ENCODE measurements around a stretch of chr10.

GRCh38 chr10:123889875-123890559, 1.6 kb downstream of the CPXM2 start:
- PRO-cap, 4 experiments, result peak in 1 of 4 experiments; most common plus-strand start chr10:123890396 (in 1); most common minus-strand start chr10:123890231 (in 1)
- RAMPAGE, long total RNA, 4 experiments, result no peak in any of the 4 experiments

GRCh38 chr10:124040287-124040854, 53.0 kb downstream of the CHST15 start:
- PRO-cap, 4 experiments, result peak in 1 of 4 experiments; most common plus-strand start chr10:124040637 (in 1); most common minus-strand start chr10:124040524 (in 1)
- RAMPAGE, long total RNA, 4 experiments, result no peak in any of the 4 experiments

- PRO-cap, 4 experiments, result no peak in any of the 4 experiments
- RAMPAGE, long total RNA, 4 experiments, result no peak in any of the 4 experiments
These were observed 27.1 kb downstream of the CHST15 start for GRCh38 chr10:124066330-124066756.

DNA sequence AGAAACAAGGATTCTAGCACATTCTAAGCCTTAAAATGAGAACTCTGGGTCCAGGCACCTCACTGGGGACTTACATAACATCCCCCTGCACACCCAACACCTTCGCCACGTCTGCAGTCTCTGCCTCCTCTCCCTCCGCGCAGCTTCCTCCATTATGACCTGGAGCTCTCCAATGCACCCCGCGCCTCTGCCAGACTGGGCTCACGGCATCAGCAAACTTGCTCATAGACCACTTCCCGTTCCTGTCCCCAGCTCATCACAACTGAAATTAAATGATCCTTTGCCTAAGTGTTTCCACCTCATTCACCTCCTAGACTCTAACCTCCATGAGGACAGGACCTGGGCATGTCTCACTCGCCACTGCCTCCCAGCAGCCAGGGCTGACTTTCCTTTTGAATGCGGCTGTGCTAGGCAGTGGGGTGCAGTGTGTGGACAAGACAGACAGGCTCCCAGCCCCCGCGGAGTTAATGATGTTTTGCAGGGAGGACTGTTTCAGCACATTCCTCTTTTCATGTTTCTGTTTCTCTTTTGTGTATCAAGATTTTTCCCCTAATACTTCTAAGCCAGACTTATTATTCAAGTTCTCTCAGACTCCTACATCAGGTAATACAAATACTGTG, 18.8 kb downstream of the CHST15 start:
- PRO-cap, 4 experiments, result peak in 3 of 4 experiments; most common minus-strand start position 161 of the sequence (in 2)
- RAMPAGE, long total RNA, 4 experiments, result no peak in any of the 4 experiments

DNA sequence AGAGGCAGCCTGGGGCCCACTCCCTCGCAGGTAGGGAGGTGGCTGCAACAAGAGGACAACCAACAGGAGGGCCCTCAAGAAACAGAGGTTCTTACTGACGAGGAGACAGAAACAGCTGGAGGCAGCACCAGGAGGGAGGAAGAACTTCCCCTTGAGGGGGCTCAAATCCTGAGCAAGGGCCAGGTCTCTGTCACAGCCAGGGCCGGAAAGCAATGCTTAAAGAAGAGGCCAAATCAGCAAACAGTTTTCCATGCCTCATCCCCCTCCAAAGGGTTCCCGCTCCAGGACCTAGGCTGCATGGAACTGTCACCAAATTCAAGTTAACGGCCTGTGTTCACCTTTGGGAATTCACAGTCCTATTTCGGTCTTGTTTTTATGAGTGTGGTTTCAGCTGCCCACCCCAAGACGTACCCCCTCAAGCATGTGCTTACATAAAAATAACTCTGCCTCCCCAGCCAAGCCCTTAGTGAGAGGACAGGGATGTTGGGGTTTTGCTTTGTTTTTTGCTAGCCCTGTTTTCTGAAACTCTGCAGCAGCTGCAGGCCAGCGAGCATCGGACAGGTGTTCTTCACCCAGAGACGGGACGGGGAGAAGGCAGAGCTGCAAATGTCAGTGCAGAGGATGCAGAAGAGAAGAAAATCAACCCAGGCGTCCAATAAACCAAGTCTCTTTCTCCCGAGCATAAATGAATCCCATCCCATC, 13.7 kb downstream of the CHST15 start:
- PRO-cap, 4 experiments, result peak in 1 of 4 experiments; most common plus-strand start position 575 of the sequence (in 1)
- RAMPAGE, long total RNA, 4 experiments, result no peak in any of the 4 experiments

DNA sequence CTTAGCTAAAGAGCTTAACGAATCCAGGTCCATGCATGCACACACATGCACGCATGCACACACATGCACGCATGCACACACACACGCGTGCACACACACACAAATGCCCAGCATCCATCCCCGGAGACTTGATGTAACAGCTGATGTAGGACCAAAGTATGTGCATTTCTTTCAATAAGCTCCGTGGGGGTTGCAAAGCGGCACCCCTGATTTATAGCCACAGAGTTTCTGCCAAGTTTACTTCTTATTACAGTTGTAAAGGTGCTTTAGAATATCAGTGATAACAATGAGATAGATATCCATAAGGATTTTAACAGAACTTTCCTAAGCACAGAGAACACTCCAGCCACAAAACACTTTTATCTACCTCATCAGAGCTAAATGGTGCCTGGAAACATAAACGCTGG, 12.1 kb downstream of the CHST15 start:
- PRO-cap, 4 experiments, result no peak in any of the 4 experiments
- RAMPAGE, long total RNA, 4 experiments, result no peak in any of the 4 experiments

DNA sequence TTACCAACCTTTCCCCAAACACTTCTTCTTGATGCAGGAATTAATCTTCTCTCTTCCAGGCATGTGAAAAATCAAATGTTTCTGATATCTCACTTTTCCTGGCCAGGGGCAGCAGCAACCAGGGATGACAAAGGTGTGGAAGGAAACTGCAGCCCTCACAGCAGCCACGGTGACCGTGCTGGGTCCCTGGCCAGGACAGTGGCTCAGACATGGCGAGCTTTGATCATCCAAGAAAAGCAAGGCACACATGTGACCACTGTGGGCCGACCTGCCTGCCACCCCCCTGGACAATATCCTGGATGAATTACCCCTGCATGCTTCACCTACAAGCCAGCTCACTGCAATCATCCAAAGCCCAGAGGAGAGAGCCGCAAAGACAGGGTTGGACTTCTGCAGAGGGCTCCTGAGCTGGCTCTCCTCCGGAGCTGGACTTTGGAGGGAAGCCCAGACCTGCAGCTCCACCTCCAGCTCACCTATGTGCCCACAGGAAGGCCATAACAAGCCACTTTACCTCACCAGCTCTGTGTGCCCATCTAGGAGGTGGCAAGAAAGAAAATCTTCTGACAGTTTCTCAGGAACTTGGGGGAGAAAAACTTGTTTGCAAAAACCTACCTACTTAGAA, 2.7 kb downstream of the CHST15 start:
- PRO-cap, 4 experiments, result no peak in any of the 4 experiments
- RAMPAGE, long total RNA, 4 experiments, result no peak in any of the 4 experiments

DNA sequence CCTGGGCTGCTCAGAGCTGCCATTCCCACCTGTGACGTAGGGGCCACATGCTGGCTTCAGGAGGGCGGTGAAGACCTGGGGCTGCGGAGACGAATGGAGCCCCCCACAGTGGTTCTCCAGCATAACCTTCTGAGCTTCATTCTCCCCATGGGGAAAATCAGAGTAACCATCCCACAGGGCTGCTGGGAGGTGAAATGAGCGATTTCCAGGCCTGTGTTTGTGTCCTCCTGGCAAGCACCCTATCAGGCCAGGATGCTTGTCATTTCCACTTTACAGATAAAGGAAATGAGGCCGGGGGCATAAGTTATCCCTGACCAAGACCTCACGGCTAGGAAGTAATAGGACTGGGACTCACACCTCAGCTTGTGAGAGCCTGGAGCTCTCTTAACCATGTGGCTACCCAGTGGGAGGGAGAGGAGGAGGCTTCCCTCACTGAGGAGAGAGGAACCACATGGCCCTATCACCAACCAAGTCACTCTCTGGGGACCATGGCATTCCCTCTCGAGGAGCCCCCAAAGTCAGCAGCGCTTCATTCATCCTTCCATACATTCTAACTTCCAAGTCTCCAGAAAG, 127.8 kb upstream of the CHST15 start:
- PRO-cap, 4 experiments, result no peak in any of the 4 experiments
- RAMPAGE, long total RNA, 4 experiments, result no peak in any of the 4 experiments

DNA sequence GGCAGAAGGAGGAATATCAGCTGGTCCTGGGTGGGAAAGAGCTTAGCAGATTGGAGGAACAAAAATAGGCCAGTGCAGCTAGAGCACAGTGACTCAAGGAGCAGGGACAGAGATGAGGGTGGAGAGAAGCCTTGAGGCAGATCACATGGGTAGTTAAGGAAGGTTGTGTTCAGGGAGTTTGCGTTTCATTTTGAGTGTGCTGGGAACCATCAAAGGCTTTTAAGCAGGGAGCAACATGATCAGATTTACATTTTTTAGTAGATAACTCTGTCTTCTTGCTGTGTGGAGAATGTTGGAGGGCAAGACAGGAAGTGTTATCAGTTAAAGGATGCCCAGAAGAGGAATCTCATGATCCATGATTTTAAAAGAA, 113.5 kb downstream of the OAT start:
- PRO-cap, 4 experiments, result no peak in any of the 4 experiments
- RAMPAGE, long total RNA, 4 experiments, result no peak in any of the 4 experiments

- PRO-cap, 4 experiments, result no peak in any of the 4 experiments
- RAMPAGE, long total RNA, 4 experiments, result no peak in any of the 4 experiments
These were observed 103.1 kb downstream of the OAT start for GRCh38 chr10:124315625-124316102.

DNA sequence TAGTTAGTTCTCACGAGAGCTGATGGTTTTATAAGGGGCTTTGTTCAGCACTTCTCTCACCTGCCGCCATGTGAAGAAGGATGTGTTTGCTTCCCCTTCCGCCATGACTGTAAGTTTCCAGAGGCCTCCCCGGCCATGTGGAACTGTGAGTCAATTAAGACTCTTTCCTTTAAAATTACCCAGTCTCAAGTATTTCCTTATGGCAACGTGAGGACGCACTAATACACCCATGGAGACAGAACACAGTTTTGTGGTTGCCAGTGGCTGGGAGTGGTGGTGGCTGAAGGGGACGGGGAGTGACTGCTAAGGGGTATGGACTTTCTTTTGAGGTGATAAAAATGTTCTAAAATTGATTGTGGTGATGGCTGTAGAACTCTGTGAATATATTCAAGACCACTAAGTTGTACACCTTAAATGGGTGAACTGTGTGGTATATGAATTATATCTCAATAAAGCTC, 109.7 kb downstream of the FAM53B start:
- PRO-cap, 4 experiments, result peak in 1 of 4 experiments; most common plus-strand start position 270 of the sequence (in 1)
- RAMPAGE, long total RNA, 4 experiments, result no peak in any of the 4 experiments

DNA sequence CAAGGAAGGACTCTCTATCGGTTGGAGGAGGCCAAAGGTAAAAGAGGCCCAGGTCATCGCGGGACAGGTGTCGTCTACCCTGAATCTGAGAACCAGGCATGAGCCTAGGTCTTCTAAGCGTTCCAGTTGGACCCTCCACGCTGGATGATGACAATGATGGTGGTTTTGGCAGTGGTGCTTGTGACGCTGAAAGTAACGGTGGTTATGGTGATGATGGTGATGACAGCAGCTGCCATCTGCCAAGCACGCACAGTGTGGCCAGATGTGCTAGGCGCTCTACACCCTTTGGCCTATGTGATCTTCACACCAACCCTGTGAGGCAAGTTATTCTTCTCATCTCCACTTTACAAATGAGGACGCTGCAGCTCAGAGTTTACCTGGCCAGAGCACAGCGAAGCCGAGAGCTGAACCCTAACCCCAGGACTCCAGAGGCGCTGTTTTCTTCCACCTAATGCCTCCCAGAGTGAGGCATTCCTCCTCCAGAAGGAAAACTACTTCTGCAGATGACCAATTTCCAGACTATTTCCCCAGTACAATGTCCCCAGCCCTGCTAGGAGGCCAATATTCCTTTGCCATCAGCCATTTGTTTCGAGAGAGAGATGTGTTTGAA, 93.8 kb downstream of the FAM53B start:
- PRO-cap, 4 experiments, result peak in 2 of 4 experiments; most common plus-strand start position 369 of the sequence (in 2); most common minus-strand start position 61 of the sequence (in 1)
- RAMPAGE, long total RNA, 4 experiments, result no peak in any of the 4 experiments

GRCh38 chr10:124747172-124747495, 3.0 kb upstream of the FAM53B start:
- PRO-cap, 4 experiments, result no peak in any of the 4 experiments
- RAMPAGE, long total RNA, 4 experiments, result no peak in any of the 4 experiments

- PRO-cap, 4 experiments, result no peak in any of the 4 experiments
- RAMPAGE, long total RNA, 4 experiments, result no peak in any of the 4 experiments
These were observed 49.0 kb upstream of the ZRANB1 start for GRCh38 chr10:124892898-124893293.

DNA sequence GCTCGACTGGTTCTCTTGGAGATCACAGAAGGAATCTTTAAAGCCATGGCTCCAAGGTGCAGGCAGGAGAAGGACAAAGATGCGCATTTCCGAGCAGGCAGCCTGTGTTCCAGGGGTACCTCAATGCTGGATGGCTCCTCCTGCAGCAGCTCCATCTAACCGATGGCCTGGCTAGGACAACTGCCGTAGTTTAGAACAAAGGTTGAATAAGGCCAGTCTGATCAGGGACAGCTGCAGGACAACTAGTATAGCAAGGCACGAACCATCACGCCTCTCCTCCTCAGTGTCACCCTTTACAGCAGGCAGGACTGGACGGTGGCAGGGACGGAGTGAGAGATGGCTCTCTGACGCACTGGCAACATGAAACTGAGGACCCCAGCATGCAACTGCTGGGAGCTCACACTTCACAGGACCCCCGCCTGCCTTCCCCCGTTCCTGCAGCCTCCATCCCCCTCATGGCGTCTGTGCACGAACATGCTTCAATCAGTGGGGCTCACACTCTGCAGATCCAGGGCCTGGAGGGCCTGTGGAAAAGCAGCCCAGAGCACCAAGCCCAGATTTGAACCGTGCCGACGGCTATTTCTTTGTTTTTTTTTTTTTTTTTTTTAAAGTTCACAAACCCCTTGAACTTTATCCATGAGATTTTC, 32.3 kb downstream of the CTBP2 start:
- PRO-cap, 4 experiments, result no peak in any of the 4 experiments
- RAMPAGE, long total RNA, 4 experiments, result no peak in any of the 4 experiments

- PRO-cap, 4 experiments, result no peak in any of the 4 experiments
- RAMPAGE, long total RNA, 4 experiments, result no peak in any of the 4 experiments
These were observed 4.0 kb downstream of the CTBP2 start for GRCh38 chr10:125023871-125024320.

DNA sequence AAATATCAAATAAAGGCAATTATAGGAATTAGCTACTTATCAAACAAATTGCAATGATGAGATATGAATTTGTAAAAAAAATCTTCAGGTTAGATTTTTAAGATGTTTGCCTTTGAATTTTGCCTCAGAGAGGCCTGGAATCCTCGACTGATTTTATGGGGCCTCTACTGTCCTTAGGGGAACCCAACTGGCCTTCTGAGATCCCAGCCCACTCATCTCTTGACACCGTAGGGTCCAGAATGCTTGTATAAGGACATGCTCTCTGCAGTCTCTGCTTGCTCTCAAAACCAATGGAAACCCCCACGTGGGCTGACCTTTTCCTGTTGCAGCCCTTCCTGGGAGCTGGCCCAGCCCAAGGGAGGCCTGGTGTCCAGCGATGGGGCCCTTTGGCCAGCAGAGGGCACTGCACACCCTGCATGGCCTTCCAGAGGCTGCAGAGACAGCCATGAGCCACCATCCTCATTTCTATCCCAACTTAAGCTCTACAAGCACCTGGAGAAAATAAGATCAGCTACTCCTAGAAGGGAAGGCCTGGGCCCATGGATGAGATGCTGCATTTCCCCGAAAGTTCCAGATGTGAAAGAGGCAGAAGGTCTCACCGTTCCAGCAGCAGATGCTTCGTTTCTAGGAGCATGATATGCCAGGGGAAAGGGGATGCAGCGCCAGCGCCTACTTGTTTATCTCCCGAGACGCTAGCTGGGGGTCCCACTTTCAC, 20.1 kb upstream of the CTBP2 start:
- PRO-cap, 4 experiments, result no peak in any of the 4 experiments
- RAMPAGE, long total RNA, 4 experiments, result no peak in any of the 4 experiments

- PRO-cap, 4 experiments, result no peak in any of the 4 experiments
- RAMPAGE, long total RNA, 4 experiments, result no peak in any of the 4 experiments
These were observed 27.5 kb upstream of the CTBP2 start for GRCh38 chr10:125055362-125055876.

DNA sequence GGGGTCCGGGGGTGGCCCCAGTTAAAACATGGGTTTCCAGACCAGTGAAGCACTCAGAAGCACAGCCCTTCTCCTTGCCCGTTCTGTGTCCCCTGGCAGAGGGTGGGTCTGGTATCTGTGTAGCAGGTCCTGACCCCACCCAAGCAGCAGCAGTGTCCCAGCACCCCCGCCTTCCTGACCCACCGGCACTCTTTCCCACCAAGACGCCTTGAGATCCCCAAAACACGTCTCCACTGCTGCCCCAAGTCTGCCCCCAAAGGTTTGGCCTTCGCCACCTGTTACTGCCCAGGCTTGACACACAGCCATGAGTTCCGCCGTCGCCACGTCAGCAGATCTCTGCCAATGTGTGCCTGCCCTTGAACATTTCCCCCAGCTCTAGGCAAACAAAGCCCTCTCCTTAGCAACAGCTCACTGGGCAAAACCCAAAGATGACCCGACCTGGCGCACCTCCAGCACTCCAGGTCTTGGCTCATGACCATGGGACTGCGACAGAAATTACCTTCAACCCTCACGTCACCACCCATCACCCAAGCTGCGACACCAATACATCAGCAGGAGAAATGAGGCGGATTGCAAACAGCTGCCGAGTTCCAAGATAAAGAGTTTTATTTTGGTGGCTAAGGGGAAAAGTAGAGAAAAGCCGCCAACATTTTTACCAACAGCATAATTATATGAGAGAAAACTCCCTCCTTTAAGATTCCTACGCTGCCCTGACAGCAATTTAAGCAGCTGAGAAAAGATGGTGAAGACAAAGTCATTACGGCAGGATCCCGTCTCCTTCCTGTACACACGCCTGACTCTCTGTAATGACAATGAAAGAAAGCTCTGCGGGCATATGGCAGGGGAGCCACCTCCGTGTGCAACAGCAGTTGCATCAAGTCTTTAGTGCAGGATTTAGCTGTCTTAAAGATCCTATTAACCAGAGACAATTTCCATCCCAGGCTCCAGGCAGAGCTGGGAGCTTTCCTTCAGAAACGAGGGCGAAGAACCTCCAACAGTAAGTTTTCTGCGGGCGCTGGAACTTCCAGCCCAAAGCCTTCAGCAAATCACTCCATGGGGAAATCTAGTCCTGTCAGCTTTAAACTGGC, 57.1 kb upstream of the CTBP2 start:
- PRO-cap, 4 experiments, result peak in 2 of 4 experiments; most common plus-strand start position 557 of the sequence (in 1); most common minus-strand start position 332 of the sequence (in 1)
- RAMPAGE, long total RNA, 4 experiments, result no peak in any of the 4 experiments

GRCh38 chr10:125113826-125114508, 86.1 kb upstream of the CTBP2 start:
- PRO-cap, 4 experiments, result no peak in any of the 4 experiments
- RAMPAGE, long total RNA, 4 experiments, result no peak in any of the 4 experiments